Astrocyte (in vitro differentiated cells and primary cell): ENCODE measurements around the genes WASHC2A and CSTF2T.

DNA sequence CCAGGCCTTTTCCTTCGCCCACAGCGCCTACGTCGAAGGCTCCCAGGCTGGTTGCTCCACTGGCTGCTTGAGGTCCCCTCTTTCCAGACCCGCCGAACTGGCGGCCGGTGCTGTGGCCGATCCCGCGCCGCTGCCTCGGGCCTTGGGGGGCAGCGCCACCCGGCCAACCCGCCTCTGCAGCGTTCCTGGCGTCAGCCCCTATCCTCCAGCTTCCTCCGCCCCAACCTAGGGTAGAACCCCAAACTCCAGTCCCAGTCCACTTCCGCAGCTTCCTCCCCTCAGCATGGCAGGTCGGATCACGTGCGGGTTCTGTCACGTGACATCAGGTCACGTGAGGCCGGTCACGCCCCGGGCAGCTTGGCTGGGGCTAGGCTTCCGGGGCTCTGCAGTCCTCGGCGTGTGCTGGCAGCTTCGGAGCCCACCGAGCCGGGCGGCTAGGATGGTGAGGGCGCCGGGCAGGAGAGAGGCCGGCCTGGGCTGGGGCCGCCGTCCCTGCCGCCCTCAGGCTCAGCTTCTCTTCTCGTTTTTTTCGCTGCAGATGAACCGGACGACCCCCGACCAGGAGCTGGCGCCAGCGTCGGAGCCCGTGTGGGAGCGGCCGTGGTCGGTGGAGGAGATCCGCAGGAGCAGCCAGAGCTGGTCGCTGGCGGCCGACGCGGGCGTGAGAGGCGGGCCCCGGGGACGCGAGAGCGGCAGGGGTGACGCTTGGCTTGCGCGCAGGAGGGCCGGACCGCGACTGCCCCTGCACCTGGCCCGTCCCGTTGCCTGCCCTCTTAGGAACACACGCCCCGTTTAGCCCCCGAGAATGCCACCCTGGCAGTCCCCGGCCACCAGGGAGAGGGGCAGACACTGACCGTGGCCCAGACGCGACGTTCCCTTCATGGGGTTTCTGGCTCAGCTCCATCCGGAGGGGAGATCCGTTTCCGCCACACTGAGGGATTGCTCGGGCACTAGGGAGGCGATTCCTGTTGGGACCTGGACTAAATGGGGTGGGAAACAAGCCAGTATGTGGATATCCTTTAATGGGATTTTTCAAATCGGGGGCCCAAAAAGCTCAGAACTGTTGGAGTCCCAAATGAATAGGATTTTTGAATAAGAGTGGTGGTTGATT, at the start of gene WASHC2A:
WASHC2A (plus strand) TSS at position 388 of the 1,111 bp plus-strand sequence.
- PRO-cap, result bidirectional peak, plus-strand start at position 388 of the sequence, minus-strand start at position 245 of the sequence
- RRBS, 2 experiments, result 1 to 3% methylated on average over 4 of the region's 87 CpGs

- PRO-cap, result no peak
- RRBS, 2 experiments, result no CpG with 5 or more reads among the region's 1 CpG
These were observed 74.9 kb upstream of the ASAH2 start for GRCh38 chr10:50326083-50326827.

DNA sequence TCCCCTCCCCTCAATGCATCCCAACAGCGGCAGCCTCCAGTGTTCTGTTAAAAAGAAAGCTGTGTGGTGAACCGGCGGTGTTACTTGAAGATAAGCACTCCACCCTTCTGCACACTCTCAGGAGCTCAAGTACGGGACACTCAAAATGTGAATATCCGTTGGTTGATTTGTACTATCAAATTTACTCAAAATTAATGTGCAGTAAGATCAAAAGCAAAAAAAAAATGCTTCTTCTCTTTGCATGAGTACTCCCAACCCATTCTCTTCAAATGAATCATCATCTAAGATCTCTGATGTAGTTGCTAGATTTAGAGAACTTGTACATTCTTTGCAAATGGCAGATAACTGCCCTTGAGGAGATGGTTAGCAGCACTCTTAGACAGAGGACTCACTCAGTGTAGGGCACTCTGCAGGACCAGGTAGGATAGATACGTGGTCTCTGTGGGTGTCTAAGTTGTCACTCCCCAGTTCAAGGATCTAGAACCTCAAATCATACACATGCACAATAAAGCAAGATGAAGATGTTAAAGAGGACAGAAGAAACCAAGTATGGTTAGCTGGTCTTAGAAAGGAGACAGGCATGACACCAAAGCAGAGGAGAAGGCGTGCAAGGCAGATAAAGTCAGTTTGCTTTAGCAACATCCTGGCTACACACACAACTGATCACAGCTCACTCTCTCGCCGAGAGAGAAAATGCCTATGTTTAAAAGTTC, 145.7 kb upstream of the ASAH2 start:
- PRO-cap, result no peak
- RRBS, 2 experiments, result no CpG with 5 or more reads among the region's 9 CpGs

DNA sequence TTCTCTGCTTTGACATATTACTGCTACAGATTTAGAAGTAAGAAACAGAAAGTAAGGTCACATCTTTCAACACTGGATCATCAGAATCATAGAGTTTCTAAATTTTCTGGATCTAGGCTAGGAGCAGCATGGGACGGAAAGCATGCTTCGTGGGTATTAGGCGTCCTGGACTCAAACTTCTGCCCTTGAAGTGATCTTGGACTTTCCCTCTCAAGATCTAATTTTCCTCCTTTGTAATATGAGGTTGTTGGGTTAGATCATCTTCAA, 85.4 kb upstream of the PRKG1 start:
- PRO-cap, result no peak
- RRBS, 2 experiments, result no CpG with 5 or more reads among the region's 3 CpGs

DNA sequence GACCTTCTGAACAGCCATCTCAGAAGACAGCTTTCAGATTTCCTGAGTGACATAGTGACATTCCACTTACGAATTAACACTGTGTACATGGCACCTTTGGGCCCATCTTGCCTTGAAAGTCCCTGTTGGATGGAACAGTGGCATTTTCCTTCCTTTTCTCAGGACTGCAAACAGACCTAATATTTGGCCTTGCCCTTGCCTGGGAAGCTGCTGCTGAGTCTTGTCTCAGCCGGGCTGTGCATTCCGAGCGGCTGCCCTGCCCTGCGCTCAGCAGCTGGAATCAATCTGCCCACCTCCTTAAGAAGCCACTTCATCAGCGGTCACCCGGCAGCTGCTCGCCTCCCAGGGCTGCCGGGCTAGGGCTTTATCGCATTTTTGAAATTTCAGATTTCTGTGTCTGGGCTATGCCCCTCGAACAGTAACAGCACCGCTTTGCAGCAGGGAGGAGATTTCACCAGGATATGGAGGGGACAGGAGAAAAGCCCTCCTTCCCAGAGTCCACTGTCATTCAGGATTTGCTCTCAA, 81.0 kb upstream of the PRKG1 start:
- PRO-cap, result no peak
- RRBS, 2 experiments, result 46 to 50% methylated on average over 6 of the region's 12 CpGs

GRCh38 chr10:50993786-50994347, 80.4 kb upstream of the PRKG1 start:
- PRO-cap, result no peak
- RRBS, 2 experiments, result no CpG with 5 or more reads among the region's 3 CpGs

GRCh38 chr10:51649297-51649691, 50.1 kb downstream of the CSTF2T start:
- PRO-cap, result no peak
- RRBS, 2 experiments, result no CpG with 5 or more reads among the region's 5 CpGs

DNA sequence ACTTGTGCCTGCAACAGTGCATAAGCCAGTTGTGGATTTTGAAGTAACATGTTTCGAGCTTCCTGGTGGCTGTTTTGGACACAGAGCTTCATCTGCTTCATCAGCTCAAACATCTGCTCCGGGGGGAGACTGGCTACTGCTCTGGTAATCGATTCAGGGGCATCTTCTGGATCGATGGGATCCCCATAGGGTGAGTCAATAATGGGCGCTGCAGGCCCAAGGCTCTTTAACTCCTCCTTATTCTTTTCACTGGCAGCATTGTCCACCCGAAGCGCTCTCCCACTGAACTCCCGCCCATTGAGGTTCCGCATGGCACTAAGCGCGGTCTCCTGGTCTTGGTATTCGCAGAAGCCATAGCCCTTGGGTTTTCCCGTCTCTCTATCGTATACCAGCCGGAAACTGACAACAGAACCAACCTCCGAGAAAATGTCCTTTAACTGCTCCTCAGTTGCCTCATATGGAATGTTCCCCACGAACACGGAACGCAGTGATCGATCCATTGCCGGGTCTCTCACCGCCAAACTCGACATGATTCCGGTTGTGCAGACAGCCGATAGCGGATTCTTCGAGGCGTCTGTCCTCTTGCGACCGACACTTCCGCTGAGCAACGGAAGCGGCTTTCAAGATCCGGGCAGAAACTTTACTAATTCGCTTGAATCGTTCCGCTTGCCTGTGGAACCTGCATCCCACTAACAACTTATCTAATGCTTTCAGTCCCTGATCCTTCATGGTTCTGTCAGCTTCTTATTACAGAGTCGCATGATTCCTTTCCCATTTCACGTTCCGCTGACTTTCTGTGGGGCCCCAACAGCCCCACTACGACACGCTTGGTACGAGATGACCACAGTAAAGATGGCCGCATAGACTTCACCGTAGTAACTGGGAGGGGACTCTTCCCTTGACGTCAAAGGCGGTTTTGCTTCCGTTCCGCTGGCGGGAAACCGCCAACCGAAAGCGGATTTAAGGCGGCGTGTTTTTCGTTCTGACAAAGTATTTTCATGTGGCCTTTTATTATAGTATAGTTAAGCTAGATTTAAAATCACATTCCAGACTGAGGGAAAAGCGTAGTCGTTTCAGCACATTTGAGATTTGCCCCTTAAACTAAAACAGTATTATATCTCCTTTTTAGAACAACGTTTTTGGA, at the start of gene CSTF2T:
CSTF2T (minus strand) TSS at position 576 of the 1,144 bp plus-strand sequence.
- PRO-cap, result unidirectional peak, minus-strand start at position 530 of the sequence
- RRBS, 2 experiments, result 2 to 3% methylated on average over 8 to 15 of the region's 59 CpGs

DNA sequence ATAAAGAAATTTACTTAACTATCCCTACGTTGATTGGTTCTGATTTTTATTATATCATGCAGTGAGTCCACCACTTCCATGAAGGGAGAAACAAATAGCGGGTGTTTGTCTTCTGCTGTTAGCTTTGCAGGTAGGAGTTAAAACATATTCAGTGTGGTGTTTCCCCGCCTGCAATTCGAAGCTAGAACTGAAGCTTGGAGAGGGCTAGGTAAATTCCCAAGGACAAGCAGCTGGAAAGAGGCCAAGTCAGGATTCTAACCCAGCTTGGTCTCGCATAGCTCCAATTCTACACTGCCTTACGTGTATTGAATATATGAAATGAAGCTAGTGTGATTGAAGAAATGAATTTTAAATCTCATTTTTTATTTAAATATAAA, 1.0 kb upstream of the CSTF2T start:
- PRO-cap, result no peak
- RRBS, 2 experiments, result no CpG with 5 or more reads among the region's 6 CpGs

GRCh38 chr10:51834311-51834777, 134.9 kb upstream of the CSTF2T start:
- PRO-cap, result no peak
- RRBS, 2 experiments, result no CpG with 5 or more reads among the region's 2 CpGs

- PRO-cap, result no peak
- RRBS, 2 experiments, result no CpG with 5 or more reads among the region's 35 CpGs
These were observed 851 bp downstream of the DKK1 start for GRCh38 chr10:52314772-52315491.

GRCh38 chr10:52763163-52763692, 9.4 kb downstream of the MBL2 start:
- PRO-cap, result no peak
- RRBS, 2 experiments, result no CpG with 5 or more reads among the region's 3 CpGs

DNA sequence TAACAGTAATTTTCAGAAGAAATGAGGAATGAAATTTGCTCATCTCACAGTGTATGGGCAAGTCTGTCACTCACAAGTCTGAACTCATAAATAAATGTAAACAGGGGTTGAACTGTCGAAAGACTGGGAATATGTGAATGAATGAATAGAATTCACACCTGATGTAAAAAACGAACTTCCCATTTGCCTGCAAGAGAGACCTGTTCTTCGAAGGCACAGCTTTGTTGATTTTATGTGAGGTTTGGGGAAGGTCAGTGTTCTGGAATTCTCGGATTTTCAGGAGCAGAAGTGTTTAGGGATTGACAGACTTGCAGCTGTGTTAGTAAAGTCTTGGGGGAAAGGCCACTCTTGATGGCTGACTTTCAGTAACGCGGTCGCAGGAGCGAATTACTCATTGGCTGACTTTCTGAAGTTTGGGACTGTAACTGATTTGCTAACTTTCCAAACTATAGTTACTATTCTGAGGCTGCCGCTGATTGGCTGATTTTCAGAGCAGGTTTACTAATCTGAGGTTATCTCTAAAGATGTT, 228.2 kb upstream of the MBL2 start:
- PRO-cap, result no peak
- RRBS, 2 experiments, result no CpG with 5 or more reads among the region's 9 CpGs

- PRO-cap, result no peak
- RRBS, 2 experiments, result no CpG with 5 or more reads among the region's 14 CpGs
These were observed 733.6 kb downstream of the ZWINT start for GRCh38 chr10:55627401-55627828.

DNA sequence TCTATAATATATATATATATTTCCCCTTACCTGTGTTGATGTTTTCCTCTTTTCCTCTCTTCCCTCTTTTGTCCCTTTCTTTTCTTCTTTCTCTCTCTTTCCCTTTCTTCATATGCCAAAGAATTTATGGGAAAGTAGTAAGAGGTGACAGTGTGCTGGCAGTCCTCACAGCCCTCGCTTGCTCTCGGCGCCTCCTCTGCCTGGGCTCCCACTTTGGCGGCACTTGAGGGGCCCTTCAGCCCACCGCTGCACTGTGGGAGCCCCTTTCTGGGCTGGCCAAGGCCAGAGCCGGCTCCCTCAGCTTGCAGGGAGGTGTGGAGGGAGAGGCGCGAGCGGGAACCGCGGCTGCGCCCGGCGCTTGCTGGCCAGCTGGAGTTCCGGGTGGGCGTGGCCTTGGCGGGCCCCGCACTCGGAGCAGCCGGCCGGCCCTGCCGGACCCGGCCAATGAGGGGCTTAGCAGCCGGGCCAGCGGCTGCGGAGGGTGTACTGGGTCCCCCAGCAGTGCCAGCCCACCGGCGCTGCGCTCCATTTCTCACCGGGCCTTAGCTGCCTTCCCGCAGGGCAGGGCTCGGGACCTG, 206.2 kb downstream of the ZWINT start:
- PRO-cap, result no peak
- RRBS, 2 experiments, result no CpG with 5 or more reads among the region's 32 CpGs

GRCh38 chr10:57864831-57865174, 402.9 kb downstream of the IPMK start:
- PRO-cap, result no peak
- RRBS, 2 experiments, result no CpG with 5 or more reads among the region's 1 CpG

- PRO-cap, result no peak
- RRBS, 2 experiments, result 1 to 3% methylated on average over 15 of the region's 70 CpGs
These were observed 608 bp downstream of the IPMK start for GRCh38 chr10:58266748-58267823.

DNA sequence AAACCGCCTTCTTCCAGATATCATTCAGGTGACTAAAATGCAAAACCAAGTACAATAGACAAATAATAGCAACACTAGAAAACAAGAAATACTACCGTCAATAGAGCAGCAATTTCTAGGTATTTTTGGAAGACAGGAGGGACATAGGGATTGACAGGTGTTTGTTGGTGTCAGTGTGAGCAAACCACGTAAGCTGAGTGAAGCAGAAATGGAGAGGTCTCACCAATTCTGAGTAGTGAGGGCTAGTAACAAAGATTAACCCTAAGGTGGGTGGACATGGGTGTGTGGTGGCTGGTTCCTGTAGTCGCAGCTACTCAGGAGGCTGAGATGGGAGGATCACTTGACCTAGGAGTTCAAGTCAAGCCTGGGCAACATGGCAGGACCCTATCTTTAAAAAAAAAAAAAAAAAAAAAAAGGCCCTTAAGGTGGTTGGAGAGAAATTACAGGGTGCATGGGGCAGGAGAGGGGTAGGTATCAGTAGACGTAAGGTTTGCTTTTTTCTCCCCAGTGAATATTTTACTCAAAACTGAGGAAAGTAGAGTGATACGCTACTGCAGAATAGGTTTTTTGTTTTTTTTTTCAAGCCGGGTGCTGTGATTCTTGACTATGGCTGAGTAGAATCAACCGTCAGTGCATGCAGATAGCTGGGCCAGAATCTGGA, 14.9 kb downstream of the TFAM start:
- PRO-cap, result no peak
- RRBS, 2 experiments, result no CpG with 5 or more reads among the region's 8 CpGs

- PRO-cap, result no peak
- RRBS, 2 experiments, result no CpG with 5 or more reads among the region's 8 CpGs
These were observed 37.0 kb upstream of the BICC1 start for GRCh38 chr10:58475485-58476179.

- PRO-cap, result no peak
- RRBS, 2 experiments, result no CpG with 5 or more reads among the region's 10 CpGs
These were observed 243.6 kb downstream of the BICC1 start for GRCh38 chr10:58756026-58756849.